Transverse colon (tissue), 4 donors: ENCODE measurements around a stretch of chr16.

DNA sequence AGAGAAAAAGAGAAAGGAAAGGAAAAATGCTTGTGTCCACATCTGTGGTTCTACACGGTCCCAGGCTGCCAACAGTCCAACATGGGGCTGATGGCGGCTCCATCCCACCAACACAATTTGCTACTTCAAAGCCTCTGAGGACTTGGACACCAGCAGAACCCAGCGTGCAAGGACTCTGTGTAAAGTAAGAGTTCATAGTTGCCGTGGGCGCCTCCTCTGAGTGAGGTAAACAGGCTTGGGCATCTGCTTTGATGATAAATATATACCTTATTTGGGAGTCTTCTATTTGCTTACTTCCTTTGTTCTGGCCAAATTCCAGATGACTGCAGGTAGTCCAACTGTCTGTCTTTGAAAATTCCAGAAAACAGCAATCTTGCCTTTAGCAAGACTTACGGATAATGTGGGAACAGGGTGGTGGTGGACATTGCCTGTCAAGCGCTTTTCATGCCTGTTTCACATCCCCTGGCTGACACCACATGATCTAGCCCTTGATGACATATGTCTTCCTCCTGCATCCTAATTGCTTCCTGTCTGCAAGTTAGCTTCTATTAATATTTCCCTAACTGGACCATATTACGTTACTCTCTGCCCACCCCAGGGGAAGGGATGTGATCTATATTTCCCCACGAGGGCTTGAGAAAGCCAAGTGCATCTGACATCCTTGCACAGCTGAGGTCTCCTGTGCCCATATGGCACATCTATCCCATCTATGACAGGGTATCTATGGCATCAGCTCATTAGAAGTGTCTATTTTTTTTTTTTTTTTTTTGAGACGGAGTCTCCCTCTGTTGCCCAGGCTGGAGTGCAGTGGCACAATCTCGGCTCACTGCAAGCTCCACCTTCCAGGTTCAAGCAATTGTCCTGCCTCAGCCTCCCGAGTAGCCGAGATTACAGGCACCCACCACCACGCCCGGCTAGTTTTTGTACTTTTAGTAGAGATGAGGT is 9.9 kb downstream of the LITAF start:
- PRO-cap = no peak
- RAMPAGE, long total RNA, 4 experiments = no peak in any of the 4 experiments

- PRO-cap = no peak
- RAMPAGE, long total RNA, 4 experiments = no peak in any of the 4 experiments
Observed at GRCh38 chr16:11581346-11582166, 5.2 kb downstream of the LITAF start.

- PRO-cap = bidirectional peak, plus-strand start at chr16:11584259, minus-strand start at chr16:11584139
- RAMPAGE, long total RNA, 4 experiments = no peak in any of the 4 experiments
Observed at GRCh38 chr16:11583819-11584439, 2.8 kb downstream of the LITAF start.

DNA sequence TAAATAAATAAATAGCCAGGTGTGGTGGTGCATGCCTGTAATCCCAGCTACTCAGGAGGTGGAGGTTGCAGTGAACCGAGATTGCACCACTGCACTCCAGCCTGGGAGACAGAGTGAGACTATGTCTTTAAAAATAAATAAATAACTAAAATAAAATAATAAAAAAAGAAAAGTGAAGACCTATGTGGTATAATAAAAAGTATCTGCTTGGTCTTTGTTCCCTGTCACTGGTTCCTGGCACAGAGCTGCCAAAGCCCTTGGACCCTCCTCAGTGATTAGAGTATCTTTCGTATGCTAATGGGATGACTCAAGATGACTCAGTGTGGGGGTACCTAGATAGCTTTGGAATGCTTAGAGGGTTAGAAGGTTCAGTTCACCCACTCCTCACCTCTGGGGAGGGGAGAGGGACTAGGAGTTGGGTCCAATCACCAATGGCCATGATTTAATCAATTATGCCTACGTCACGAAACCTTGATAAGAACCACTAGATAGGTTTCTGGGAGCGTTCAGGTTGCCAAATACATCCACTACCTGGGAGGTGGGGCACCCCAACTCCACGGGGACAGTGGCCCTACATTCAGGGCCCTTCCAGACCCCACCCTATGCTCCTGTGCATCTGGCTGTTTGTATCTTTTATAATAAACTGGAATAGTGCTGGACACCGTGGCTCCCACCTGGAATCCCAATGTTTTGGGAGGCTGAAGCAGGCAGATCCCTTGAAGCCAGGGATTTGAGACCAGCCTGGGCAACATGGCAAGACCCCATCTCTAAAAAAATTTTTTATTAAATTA is 29.0 kb upstream of the LITAF start:
- PRO-cap = no peak
- RAMPAGE, long total RNA, 4 experiments = no peak in any of the 4 experiments

GRCh38 chr16:11678431-11679293 is 10.4 kb downstream of the SNN start:
- PRO-cap = no peak
- RAMPAGE, long total RNA, 4 experiments = no peak in any of the 4 experiments

- PRO-cap = no peak
- RAMPAGE, long total RNA, 4 experiments = no peak in any of the 4 experiments
Observed at GRCh38 chr16:11697176-11697629, 28.9 kb downstream of the SNN start.

DNA sequence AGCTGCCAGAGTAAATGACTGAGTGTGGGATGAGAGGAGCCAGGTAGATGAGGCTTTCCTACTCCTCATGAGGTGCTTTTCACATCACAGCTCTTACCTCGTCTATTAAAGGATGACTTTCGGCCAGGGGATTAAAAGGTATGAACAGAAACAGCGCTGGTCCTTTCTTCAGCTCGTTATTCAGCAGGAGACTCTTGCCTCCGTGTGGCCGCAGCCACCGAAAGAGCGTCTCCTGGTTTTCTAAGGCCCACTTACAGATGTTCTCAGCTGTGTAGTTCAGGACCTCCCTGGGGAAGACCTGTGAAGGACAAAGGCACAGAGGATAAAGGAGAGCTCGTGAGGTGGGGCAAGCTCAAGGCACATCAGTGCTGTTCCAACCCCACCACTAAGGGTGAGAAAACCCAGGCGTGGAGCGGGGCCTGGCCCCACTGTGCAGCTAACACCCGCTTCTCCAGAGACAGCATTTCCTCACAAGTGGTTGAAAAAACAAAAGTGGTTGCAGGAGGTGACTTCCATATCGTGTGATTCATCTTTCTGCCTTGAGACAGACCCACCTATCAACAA is 29.9 kb downstream of the SNN start:
- PRO-cap = no peak
- RAMPAGE, long total RNA, 4 experiments = start-site peak on the minus strand in 2 of 4 experiments, centred at positions 109 to 369 of the sequence, 7 to 18 reads per replicate

GRCh38 chr16:11712188-11712500 is 30.5 kb downstream of the TXNDC11 start:
- PRO-cap = no peak
- RAMPAGE, long total RNA, 4 experiments = no peak in any of the 4 experiments

- PRO-cap = no peak
- RAMPAGE, long total RNA, 4 experiments = no peak in any of the 4 experiments
Observed at GRCh38 chr16:11719498-11720315, 22.9 kb downstream of the TXNDC11 start.

DNA sequence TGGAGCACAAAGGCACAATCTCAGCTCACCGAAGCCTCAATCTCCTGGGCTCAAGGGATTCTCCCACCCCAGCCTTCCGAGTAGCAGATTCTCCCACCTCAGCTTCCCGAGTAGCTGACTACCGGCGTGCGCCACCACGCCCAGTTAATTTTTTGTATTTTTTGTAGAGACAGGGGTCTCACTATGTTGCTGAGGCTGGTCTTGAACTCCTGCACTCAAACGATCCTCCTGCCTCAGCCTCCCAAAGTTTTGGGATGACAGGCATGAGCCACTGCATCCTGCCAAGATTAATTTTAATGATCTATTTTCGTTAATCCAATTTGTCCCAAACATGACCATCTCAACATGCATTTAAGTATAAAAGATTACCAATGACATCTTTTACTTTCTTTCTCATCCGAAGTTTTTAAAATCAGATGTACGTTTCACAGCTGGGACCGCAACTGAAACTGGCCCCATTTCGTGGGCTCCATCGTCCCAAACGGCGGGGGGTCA is 1.2 kb downstream of the ZC3H7A start:
- PRO-cap = no peak
- RAMPAGE, long total RNA, 4 experiments = start-site peak on the minus strand in 1 of 4 experiments, centred at position 228 of the sequence, 5 reads per replicate

GRCh38 chr16:11835765-11836863 is 15.2 kb downstream of the RSL1D1 start:
- PRO-cap = no peak
- RAMPAGE, long total RNA, 4 experiments = no peak in any of the 4 experiments

DNA sequence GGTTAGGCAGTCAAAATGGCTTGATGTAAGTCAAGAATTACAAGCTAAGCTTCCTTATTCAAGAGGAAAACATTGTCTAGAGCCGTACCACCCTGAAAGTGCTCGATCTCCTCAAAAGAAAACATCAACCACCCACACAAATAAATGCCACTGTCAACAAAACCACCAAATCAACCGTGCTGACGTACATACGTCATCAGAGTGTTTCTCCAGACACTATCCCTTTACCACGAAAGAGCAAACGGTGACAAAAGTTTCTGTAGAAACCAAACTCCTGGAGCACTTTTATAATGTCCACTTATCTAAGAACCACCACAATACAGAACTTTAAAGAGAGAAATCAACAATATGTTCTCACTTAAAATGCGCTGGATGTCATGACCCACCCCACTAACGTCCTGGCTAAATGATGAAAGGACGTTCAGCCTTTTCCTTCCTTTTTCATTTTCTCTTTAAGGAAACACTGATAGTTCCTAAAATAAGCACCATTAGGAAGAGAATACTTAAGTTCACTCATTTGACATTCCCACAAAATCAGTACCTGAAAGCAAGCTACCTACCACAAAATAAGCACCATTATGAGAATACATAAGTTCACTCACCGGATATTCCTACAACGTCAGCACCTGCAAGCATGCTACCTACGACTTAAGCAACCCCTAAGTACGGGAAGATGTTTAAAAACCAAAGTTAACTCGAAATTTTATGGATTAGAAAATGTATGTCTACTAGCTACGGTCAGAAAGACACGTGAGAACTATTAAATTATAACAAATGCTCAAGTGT is 1.8 kb downstream of the GSPT1 start:
- PRO-cap = bidirectional peak, plus-strand start at position 219 of the sequence, minus-strand start at position 100 of the sequence
- RAMPAGE, long total RNA, 4 experiments = no peak in any of the 4 experiments

DNA sequence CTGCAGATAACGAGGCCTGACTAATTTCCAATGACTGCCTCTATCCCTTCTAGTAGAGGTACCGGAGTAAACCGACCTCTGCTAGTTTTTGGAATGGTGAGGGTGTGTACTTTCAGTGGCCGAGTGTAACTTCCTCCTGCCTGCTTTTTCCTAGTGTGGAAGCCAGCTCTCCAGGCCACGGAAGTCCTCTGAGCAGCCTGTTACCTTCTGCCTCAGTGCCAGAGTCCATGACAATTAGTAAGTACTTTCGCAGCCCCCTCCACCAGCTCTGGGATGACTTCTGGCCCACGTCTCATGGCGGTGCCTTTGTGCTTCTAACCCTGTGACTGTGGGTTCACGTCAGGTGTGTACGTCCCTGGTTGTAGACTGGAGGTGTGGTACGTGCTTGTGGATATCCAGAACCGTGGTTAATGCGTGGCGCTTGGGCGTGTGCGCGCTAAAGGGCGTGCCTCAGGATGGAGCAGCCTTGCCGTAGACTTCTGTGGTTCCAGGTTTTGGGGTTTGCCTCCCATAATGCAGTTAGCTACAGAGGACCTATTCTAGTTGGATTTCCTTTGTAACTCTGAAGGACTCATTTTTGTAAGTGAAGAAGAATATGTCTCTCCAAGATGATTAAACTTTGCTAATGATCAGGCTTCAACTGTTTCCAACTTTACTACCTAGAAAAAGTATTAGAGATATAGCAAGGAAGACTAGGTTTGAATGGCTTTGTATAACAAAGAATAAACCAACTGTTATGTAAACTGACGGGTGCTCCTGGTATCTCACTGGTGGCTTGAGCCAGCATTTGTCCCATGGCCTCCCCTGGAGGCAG is 102.4 kb downstream of the SNX29 start:
- PRO-cap = no peak
- RAMPAGE, long total RNA, 4 experiments = no peak in any of the 4 experiments

DNA sequence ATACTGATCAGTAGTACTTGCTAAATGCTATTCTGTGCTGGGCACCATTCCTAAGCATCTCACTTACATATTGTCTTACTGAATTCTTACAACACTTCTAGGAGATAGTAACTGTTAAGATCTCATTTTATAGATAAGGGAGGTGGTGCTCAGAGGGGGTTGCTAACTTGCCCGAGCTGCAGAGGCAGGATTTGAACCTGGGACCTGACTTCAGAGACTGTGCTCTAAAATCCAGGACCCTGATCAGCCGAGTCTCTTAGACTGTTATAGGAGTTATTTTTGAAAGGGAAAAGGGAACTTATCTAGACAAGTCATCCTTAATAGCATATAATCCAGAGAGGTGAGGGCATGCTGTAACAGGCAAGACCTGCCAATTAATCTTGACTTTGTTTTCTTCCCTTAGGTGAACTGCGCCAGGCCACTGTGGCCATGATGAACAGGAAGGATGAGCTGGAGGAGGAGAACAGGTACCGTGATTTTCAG is 149.7 kb downstream of the SNX29 start:
- PRO-cap = no peak
- RAMPAGE, long total RNA, 4 experiments = start-site peak on the plus strand in 2 of 4 experiments, centred at positions 419 to 428 of the sequence, 20 to 43 reads per replicate

- PRO-cap = no peak
- RAMPAGE, long total RNA, 4 experiments = no peak in any of the 4 experiments
Observed at GRCh38 chr16:12170255-12170852, 193.8 kb downstream of the SNX29 start.

DNA sequence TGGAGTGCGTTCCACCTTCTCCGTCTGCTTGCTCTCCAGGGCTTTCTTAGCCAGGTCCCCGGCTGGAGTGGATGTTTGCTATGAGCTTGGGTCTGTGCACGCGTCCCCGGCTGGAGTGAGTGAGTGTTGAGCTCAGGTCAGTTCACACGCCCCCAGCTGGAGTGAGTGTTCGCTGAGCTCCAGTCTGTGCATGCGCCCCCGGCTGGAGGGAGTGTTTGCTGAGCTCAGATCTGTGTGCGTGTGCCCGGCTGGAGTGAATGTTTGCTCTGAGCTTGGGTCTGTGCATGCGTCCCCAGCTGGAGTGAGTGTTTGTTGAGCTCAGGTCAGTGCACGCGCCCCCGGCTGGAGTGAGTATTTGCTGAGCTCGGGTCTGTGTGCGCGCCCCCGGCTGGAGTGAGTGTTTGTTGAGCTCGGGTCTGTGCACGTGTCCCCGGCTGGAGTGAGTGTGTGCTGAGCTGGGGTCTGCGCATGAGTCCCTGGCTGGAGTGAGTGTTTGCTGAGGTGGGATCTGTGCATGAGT is 284.1 kb downstream of the SNX29 start:
- PRO-cap = no peak
- RAMPAGE, long total RNA, 4 experiments = no peak in any of the 4 experiments

- PRO-cap = no peak
- RAMPAGE, long total RNA, 4 experiments = no peak in any of the 4 experiments
Observed at GRCh38 chr16:12362773-12363348, 386.3 kb downstream of the SNX29 start.

GRCh38 chr16:12435988-12436576 is 367.6 kb downstream of the CPPED1 start:
- PRO-cap = no peak
- RAMPAGE, long total RNA, 4 experiments = no peak in any of the 4 experiments

GRCh38 chr16:12500758-12501273 is 302.9 kb downstream of the CPPED1 start:
- PRO-cap = unidirectional peak, plus-strand start at chr16:12501030; unidirectional peak, plus-strand start at chr16:12501051
- RAMPAGE, long total RNA, 4 experiments = no peak in any of the 4 experiments

- PRO-cap = no peak
- RAMPAGE, long total RNA, 4 experiments = no peak in any of the 4 experiments
Observed at GRCh38 chr16:12899663-12900110, 1.7 kb upstream of the SHISA9 start.